Transverse colon (tissue), 4 donors: Measurements from ENCODE around the gene AOPEP.

GRCh38 chr9:94444654-94445151 lies 70.3 kb downstream of the MFSD14B start:
- PRO-cap, result no peak
- RAMPAGE, long total RNA, 4 experiments, result start-site peak on the plus strand in 2 of 4 experiments, at chr9:94444969-94445095 at its widest, 7 to 8 reads per replicate

DNA sequence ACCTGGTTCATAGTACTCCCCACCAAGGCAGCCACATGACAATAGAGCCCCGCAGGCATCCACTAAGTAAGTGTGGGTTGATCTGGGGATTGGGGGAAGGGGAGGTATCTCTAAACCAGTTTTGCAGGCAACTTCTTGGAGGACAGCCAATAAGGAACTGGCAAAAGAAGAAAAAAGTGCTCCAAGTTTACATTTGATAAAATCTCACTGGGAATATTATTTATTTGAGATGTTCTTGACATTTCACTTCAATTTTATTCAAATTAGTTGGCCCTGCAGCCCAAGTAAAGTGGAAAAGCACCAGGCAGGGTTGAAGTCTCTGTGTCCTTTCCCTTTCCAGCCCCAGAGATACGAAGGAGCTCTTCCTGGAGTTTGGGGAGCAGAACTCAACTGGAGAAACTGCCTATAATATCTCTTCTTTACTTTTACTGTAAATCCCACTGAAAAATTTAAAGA lies 8.4 kb downstream of the FBP1 start:
- PRO-cap, result no peak
- RAMPAGE, long total RNA, 4 experiments, result no peak in any of the 4 experiments

- PRO-cap, result unidirectional peak, plus-strand start at chr9:94638822
- RAMPAGE, long total RNA, 4 experiments, result no peak in any of the 4 experiments
Measured at GRCh38 chr9:94638100-94638885, 1.0 kb downstream of the FBP1 start.

- PRO-cap, result no peak
- RAMPAGE, long total RNA, 4 experiments, result no peak in any of the 4 experiments
Measured at GRCh38 chr9:94643275-94643563, 3.9 kb upstream of the FBP1 start.

- PRO-cap, result no peak
- RAMPAGE, long total RNA, 4 experiments, result no peak in any of the 4 experiments
Measured at GRCh38 chr9:94654127-94655011, 15.1 kb upstream of the FBP1 start.

DNA sequence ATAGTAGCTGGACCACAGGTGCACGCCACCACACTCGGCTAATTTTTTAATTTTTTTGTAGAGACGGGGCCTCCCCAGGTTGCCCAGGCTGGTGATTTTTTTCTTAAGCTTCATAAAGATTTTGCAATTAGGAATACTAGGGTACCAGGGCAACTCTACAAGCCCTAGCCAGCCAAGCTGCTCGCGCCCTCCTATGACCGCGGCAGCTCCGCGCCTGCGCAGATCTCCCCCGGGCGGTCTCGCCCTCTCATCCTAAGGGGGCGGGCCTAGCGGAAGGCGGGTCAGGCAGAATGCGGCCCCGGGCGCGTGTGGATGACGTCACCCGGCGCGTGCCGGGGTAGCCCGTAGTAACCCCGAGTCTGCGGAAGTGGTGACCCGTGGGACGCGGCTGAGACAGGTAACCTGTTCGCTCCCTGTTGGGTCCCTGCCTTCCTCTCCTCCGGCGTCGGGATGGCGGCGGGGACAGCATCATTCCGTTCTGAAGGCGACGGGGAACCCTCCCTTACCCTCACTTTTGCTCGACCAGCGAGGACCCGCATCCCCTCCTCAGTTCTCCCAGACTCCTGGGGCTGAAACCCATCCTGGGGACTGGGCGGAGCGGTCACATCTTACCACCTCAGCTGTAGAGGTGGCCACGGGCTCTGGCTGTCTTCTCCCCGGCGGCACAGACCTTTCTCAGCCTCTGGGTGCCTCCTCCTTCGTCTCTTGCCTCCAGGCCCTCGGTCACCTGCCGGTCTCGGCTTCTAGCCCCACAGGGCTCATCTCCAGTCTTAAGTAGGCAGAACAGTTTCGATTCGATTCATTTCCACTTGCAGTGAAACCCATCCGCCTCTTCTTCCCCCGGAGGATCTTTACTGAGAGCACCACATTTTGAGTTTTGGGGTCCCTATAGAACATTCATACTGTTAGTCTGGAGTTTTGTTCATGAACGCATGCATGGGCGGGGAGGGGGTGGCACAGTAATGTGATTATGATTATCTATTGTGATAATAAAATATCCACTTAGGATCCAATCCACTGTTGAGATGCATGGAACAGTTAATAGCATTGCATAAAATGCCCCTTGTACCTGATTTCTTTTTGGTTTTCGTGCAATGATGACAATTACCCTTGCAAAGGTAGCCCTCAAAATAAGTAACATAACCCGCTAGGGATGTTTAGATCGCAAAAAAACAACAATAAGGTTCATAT lies at the start of gene AOPEP:
Gene AOPEP, plus strand, starts transcription at position 345 of the 1,191 bp plus-strand sequence.
- PRO-cap, result bidirectional peak, plus-strand start at position 378 of the sequence, minus-strand start at position 216 of the sequence; unidirectional peak, minus-strand start at position 745 of the sequence
- RAMPAGE, long total RNA, 4 experiments, result start-site peak on the plus strand in 4 of 4 experiments, centred at positions 345 to 368 of the sequence, 19 to 44 reads per replicate

GRCh38 chr9:94866940-94867653 lies 140.6 kb downstream of the AOPEP start:
- PRO-cap, result bidirectional peak, plus-strand start at chr9:94867424, minus-strand start at chr9:94867366
- RAMPAGE, long total RNA, 4 experiments, result no peak in any of the 4 experiments

GRCh38 chr9:94919188-94919851 lies 192.8 kb downstream of the AOPEP start:
- PRO-cap, result no peak
- RAMPAGE, long total RNA, 4 experiments, result no peak in any of the 4 experiments

DNA sequence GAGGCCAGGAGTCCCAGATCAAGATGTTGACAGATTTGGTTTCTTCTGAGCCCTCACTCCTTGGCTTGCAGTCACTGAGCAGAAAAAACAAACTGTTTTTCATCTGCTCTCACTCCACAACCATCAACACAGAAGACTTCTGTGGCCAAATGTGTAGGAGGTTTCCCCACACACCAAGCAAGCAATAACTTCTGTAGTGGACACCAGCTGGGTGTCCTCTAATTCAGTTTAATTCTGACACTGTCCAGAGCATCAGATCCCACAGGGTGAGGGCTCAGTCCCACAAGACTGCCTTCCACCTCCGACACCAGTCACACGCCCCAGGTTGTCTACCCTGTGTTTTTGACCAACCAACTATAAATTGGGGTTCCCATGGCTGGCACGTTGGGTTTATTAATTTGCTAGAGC lies 209.9 kb downstream of the AOPEP start:
- PRO-cap, result no peak
- RAMPAGE, long total RNA, 4 experiments, result no peak in any of the 4 experiments

DNA sequence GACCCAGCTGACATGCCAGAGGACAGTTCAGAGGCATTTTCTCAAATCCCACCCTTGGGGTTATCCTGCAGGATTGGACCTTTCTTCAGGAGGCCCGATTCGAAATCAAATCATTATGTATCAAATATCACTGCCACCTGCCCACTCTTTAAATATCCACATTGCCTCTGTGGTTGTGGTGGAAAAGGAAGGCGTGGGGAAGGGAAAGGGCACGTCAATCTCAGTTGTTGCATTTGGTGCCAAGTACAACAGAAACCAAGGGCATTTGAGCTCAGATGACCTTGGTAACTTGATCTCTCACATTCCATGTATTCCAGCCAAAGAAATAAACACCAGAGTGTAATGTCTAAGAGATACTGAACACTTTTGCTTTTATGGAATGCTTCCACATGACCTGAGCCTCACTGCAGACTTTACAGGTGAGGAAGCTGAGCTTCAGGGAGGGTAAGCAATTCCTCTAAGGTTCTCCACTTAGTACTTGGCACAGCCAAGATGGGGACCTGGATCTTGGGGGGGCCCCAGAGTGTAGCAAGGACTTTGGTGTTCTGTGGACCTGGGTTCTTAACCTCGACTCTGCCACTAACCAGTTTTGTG lies 224.4 kb downstream of the AOPEP start:
- PRO-cap, result no peak
- RAMPAGE, long total RNA, 4 experiments, result no peak in any of the 4 experiments

DNA sequence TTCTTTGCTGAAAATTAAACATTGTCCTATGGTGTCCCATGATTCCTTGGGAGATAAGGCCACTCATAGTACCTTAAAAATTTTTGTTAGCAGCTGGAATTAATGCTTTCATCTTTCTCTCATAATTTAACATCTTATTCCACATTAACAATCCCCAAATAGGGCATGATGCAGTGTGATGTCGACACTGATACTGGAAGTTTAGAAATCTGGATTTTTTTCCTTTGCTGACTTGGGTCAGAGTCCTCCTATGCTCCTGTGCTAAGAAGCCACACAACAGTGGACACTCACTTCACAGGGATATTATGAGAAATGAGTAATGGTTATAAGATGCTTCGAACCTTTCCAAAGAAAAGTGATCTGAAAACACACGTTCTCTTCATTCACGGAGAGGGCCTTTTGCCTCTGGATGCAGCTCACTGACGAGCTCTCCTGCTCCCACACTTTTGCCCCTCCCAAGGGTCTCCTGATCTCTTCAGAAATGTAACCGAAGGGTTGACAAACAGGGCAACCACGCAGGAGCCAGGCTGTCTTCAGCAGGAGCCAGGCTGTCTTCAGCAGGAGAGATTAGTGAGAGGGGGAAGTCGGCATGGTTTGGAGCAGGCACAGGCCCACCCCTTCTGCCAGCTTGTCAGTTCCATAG lies 247.7 kb downstream of the AOPEP start:
- PRO-cap, result unidirectional peak, plus-strand start at position 382 of the sequence
- RAMPAGE, long total RNA, 4 experiments, result no peak in any of the 4 experiments

DNA sequence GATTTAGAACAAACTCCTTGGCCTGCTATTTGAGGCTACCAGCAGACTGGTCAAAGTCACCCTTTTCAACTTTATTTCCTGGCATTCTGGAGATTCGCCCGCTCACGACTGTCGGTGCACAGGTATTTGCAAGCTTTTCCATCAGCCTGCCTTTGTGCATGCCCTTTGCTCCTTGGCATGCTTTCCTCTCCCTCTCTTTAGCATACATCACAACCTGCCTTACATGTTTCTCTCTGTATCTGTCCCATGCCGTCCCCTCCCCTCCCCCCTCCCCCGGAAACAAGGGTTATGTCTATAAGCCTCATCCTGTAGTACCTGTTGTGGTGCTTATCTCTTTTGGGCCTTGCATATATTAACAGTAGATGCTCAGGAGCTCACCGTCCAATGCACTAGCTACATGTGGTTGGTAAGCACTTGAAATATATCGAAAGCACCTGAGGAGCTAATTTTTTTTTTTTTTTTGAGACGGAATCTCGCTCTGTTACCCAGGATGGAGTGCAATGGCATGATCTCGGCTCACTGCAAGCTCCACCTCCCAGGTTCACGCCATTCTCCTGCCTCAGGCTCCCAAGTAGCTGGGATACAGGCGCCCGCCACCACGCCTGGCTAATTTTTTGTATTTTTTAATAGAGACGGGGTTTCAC lies 257.2 kb downstream of the AOPEP start:
- PRO-cap, result no peak
- RAMPAGE, long total RNA, 4 experiments, result no peak in any of the 4 experiments

DNA sequence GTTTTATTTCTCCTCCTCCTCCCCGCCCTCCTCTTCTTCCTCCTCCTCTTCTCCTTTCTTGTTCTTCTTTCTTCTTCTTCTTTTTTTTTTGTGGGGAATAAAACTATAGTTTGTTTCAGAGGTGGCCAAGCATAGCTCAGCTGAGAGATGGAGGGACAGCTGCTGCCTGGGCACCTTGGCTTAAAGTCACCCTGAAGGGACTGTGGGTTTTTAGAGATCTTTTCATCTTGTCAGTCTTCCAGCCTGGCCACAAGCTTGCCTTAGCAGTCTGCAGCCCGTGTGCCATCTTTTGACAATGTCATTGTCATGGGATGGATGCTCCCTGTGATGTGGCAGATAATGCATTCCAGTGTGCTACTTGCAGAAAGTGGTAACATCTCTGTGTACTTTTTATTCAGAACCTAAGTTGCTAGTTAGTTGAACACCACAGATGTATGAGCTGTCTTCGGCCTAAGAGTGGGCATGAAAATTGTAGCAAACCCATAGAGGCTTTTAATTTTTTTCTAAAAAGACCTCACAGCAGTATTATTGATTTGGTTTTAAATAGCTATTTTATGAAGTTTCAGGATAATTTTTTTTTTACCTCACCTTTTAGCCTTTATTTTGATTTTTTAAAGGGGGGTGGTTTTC lies 280.8 kb downstream of the FANCC start:
- PRO-cap, result no peak
- RAMPAGE, long total RNA, 4 experiments, result no peak in any of the 4 experiments

GRCh38 chr9:95049812-95050640 lies 267.5 kb downstream of the FANCC start:
- PRO-cap, result bidirectional peak, plus-strand start at chr9:95049980, minus-strand start at chr9:95049971; unidirectional peak, minus-strand start at chr9:95050006
- RAMPAGE, long total RNA, 4 experiments, result no peak in any of the 4 experiments

- PRO-cap, result no peak
- RAMPAGE, long total RNA, 4 experiments, result no peak in any of the 4 experiments
Measured at GRCh38 chr9:95065089-95065664, 252.3 kb downstream of the FANCC start.

DNA sequence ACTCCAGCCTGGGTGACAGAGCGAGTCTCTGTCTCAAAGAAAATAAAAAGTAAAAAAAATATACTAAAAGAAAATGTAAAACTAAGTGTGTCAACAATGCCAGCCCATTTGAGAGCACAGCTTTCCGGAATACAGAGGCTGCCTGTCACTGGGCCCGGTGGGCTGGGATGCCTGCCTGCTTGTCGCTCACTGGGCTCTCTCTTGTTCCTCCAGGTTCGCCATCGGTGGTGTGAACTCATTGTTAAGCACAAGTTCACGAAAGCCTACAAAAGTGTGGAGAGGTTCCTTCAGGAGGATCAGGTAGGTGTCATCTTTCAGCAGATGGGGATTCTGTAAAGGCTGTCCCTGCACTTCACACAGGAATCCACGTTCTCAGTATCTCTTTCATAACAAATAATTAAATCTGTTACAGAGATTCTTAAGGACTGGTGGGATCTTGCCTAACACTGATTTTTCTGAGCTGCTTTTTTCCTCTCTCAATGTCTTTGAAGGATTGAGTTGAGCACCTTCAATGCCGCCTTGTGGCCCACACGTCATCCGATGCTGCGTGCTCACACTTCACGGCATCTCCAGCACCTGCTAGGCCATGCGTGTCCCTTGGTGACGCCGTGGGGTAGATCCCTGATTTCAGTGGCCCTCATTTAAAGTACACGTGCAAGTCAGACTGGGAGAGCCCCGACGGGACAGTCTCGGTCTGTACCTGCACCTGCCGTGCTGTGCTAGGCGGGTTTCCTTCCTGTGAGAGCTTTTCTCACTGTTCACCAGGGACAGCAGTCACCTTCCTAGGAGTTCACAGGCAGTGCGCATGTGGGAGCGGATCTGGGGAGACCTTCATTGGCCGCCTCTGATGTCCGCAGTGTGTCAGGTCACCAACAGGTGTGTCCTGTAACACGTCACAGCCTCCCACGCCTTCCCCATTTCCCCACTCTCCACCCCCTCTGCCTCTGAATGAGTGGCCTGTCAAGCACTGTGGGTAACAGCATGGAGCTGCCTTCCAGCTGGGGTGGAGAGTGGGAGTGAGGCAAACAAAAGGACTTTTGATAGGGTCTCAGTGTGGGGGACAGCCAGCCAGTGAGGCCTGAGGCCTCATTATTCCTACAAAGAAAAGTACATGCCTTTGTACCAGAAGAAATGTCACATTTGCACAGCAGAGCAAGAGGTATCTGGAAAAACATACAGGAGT lies 236.6 kb downstream of the FANCC start:
- PRO-cap, result no peak
- RAMPAGE, long total RNA, 4 experiments, result no peak in any of the 4 experiments

- PRO-cap, result no peak
- RAMPAGE, long total RNA, 4 experiments, result no peak in any of the 4 experiments
Measured at GRCh38 chr9:95147700-95148129, 169.8 kb downstream of the FANCC start.

DNA sequence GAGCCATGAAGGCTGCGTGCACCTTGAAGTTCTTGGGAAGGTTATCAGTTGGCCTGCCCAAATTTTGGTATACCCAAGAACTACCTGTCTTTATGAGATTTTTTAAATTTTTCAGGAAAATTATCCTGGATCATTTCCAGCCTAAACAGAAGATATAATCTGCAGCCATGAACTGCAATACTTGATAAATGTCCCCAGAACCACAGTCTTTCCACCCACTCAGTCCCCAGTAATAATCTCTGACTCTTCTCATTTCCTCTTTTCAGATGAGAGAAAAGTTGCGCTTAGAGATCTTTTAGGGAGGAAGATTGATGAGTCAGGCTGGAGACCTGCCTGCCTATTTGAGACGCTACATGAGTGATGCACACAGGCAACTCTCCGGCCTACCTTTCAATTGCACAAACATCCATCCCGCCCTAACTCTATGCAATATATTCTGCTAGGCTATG lies 159.8 kb downstream of the FANCC start:
- PRO-cap, result no peak
- RAMPAGE, long total RNA, 4 experiments, result no peak in any of the 4 experiments

GRCh38 chr9:95188539-95189049 lies 128.9 kb downstream of the FANCC start:
- PRO-cap, result no peak
- RAMPAGE, long total RNA, 4 experiments, result no peak in any of the 4 experiments

DNA sequence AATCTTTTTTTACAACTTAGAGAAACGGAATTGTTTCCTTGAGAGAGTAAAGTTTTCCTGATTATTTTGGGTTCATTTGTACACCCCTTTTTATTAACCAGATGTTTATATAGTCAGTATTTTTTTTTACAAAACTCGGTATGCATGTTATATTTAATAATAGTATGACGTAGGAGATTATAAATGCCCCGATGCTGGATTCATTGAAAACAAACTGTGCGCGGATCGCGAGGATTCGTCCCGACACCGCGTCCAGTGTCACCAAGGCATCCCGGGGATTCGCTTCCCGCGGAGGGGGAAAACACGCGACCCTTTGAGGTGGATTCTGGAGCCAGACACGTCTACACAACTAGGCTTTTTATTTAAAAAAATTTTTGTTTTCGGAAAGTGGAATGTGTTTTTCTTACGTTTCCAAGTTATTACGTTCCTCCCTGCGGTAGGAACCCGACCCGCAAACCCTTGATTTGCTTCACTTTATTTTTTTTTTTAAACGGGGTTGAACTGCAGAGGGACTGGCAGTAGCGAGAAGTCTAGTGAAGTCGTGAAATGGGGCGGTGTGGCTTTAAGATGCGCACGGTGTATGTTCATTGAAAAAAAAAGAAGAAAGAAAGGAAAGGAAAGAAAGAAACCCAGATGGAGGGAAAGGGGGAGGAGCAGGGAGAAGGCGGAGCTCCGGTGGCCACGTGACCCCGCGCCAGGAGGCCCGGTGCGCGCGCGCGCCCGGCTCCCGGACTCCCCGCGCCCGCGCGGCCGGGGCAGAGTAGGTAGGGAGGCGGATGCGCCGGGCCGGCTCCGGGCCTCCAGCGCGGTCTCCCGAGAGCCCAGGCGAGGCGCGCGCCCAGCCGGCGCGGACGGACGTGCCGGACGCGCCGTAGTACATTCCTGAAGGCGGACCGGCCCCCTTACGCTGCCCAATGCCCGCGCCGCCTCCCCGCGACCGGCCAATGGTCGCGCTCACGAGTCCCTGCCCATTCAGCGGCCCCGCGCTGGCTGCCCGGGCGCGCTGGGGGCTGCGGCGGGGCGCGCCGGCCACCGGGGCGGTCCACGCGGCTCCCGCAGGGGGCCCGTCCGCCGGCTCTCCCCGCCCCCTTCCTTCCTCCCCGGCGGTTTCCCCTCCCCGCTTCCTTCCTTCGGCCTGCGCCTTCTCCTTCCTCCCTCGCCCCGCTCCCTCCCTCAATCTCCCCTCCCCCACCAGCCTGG lies 1.5 kb upstream of the PTCH1 start:
- PRO-cap, result bidirectional peak, plus-strand start at position 758 of the sequence, minus-strand start at position 812 of the sequence; bidirectional peak, plus-strand start at position 1,106 of the sequence, minus-strand start at position 1,080 of the sequence
- RAMPAGE, long total RNA, 4 experiments, result no peak in any of the 4 experiments